Osteocyte (in vitro differentiated cells): ENCODE measurements around the gene SMAD7.

DNA sequence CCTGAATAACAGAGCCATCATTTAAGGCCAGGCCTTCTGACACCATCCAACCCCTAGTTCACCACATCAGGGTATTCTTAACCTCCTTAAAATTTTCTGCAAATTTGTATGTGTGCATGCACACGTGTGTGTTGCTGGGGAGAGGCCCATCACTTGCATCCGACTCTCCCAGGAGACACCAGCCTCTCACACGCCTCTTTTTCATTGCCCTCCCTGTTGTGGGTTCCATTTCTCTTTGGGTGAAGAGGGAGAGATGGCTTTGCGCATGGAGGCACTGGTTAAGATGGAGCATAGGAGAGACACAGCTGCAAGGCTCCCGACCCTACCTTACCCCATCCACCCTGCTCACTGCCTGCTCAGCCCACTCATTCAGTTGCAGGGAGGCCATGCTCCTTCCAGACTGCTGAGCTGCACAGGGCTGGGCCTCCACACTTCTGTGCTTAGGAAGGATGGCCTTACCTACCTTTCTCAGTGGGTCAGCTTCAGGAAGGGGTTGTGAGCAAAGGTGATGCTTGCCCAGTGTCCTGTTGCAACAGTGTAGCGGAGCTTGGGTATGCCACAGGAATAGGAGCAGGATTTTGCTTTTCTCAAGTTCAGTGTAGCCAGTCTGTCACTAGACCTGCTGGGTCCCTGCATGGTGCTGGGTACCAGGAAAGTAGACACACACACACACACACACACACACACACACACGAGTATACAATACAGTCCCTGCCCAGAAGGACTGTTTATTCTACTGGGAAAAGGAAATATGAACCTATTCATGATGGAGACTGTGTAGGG lies 127.8 kb downstream of the CTIF start:
- PRO-cap: no peak

DNA sequence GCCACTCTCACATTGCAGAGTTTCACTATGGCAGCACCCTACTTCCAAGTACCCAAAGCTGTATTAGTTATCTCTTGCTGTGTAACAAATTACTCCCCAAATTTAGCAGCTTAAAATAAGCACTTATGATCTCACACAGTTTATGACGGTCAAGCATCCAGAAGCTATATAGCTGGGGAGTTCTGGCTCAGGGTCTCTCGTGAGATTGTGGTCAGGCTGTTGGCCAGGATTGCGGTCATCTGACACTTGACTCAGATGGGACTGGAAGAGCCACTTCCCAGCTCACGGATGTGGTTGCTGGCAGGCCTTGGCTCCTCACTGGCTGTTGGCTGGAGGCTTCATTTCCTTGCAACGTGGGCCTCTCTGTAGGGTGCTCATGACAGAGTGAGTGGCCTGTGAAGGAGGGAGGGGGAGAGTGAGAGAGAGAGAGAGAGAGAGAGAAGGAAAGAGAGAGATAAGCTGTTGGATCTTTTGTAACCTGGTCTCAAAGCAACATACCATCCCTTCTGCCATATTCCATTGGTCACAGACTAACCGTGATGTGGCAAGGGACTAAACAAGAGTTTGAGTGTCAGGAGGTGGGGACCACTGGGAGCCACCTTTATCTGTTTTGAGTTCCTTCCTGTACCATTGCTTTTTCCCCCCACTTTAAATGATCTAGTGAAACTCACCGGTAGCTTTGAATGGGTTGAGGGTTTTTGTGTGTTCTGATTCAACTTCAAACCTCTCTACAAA lies 189.7 kb downstream of the CTIF start:
- PRO-cap: no peak

DNA sequence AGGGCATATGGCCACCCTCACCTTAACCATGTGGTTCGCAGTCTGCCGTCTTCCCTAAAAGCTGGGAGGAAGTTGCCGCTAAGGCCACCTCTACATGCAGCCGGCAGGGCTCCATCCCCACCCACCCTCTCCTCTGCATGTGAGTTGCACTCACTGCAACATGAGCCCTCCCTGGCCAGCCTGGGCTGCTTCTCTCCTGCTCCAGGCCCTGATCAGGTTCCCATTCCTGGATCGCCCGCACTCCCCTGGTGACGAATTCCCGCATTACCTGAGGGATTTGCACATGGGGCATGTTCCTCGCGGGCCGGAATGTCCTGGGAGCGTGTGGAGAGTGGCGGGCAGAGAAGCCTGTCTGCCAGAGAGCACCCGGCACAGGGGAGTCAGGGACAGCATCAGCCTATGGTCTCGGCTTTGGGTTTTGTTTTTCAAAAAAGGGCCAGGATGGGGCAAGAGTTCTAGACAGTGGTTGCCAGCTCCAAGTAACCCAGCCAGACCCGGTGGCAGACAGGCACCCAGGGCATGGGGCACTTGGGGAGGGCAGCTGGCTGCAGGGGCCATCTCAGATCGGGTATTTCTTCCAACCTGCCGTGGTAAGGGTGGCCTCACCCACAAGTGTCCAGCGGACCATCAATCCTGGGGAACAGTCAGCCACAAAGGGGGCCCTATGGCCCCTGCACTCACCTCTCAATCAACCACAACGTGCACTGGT lies 187.8 kb downstream of the SMAD7 start:
- PRO-cap: no peak

DNA sequence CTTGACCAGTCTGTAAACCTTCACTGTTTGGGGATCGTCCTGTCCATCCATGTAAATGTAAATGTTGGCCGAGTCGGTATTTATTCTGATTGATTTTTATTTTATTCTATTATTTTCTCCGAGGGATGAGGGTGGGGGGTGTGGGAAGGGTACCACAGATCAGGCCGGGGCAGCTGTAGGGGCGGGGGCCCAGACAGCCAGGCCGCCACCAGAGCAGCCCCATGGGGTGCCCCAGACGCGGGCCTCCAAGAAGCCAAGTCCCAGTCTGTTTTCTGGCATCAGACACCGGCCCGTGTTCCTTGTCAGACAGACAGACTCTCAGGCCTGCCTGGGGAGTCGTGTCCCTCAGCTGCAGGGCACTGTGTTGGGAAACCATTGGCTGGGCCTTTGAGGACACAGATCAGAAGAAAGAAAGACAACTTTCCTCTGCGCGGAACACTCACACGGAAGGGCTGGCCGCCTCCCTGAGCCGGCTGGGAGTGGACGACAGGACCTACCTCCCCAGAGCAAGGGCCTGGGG lies 88.1 kb downstream of the SMAD7 start:
- PRO-cap: no peak

GRCh38 chr18:48879777-48880062 lies 71.0 kb downstream of the SMAD7 start:
- PRO-cap: no peak

GRCh38 chr18:48920838-48921596 lies 29.7 kb downstream of the SMAD7 start:
- PRO-cap: no peak

GRCh38 chr18:48922519-48923322 lies 28.0 kb downstream of the SMAD7 start:
- PRO-cap: no peak

- PRO-cap: no peak
These were observed 18.3 kb downstream of the SMAD7 start for GRCh38 chr18:48932495-48932755.

GRCh38 chr18:48947007-48947435 lies 3.7 kb downstream of the SMAD7 start:
- PRO-cap: no peak

DNA sequence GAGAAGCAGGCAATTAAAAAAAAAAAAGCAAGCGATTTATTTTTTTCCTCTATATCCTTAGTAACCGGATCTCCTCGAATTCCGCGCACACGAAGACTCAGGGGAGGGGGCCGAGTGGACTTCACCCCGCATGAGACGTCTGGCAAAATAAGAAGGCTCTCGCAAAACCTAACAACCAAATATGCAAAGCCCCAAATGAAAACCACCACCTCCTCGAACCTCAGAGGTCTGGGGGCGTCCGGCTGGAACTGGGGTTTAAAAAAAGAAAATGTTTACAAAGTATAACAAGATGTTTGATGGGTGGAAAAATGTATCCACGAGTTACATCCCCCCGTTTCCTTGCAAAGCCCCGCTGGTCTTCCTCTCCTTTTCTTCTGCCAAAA lies at the start of gene SMAD7:
TSS of gene SMAD7 (minus strand) at position 14 of the 383 bp plus-strand sequence.
- PRO-cap: no peak

DNA sequence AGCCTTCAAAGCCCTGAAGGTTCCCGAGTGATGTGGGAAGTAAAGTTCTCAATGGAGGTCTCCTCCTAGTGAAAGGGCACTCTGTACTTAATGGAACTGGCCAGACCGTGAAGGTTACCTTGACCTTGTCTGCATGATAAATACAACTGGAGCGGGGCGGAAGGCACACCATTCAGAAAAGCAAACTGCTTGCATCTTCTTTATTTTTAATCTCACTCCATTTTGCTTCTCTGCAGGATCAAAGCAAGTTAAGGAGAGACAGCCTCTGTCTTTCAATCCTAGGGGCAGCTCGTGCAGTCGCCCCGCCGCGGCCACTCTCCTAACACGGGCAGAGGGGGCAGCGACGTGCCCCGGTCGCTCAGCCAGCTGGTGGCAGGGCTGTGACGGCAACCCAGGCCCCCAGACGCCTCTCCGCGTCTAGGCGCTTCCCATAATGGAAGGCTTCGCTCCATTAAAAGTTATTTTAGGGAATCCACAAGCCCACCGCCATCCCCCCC lies 24.0 kb upstream of the SMAD7 start:
- PRO-cap: no peak

- PRO-cap: no peak
These were observed 42.0 kb upstream of the SMAD7 start for GRCh38 chr18:48992636-48993309.

- PRO-cap: no peak
These were observed 218.2 kb upstream of the SMAD7 start for GRCh38 chr18:49168996-49169318.

- PRO-cap: no peak
These were observed 222.7 kb downstream of the DYM start for GRCh38 chr18:49237626-49238353.

DNA sequence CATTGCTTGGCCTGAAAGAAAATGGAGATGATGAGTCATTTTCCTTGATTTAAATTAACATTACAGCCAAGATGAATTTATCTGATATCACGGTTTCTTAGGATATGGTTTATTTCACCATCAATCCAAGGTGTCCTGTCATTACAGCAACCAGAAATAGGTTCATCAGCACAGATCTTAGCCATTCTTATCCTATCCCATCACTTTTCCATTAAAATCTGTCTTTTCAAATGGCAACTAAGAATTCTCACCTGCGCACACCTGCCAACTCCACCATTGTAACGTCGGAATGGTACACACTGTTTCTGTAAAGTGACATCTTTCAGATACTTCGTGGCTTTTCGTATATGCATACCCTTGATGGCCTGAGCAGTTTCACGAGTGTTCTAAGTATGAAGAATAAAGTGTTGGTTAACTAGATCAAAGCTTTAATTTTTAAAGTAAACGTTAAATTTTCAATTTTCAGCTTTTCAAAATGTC lies 1.7 kb downstream of the RPL17 start:
- PRO-cap: no peak

DNA sequence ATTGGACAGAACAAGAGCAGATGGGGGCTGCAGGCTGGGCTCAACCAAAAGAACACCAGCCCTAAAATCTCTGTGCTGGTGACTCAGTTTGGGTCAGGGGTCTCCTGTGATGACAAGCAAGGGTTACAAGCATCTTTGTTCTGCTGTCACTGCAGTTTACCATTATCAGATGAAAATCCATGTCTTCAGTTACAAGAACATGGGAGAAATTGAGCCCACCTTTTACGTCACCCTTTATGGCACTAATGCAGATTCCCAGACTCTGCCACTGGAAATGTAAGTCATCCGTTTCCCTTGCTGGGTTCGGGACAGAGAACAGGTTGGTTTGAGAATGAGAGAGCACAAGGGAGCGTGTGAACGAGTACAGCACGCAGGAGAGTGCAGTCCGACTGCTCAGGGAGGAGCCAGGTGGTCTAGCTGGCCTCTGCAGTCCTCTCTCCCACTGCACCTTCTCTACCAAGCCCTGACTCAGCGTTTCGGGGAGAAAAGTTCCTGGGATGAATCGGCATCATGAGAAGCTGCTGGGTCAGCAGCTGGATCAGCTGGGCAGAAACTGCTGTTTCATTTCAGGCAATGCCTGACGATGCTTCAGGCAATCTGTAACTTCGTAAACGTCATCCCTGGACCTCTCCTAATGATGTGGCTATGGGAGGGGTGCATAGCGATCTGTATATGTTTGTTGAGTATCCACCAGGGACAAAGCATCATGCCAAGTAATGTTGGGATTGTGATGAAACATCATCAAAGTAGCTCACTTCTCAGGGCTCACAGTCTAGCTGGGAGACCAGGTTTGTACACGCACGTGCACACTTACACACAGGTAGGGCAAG lies 20.6 kb downstream of the LIPG start:
- PRO-cap: no peak

DNA sequence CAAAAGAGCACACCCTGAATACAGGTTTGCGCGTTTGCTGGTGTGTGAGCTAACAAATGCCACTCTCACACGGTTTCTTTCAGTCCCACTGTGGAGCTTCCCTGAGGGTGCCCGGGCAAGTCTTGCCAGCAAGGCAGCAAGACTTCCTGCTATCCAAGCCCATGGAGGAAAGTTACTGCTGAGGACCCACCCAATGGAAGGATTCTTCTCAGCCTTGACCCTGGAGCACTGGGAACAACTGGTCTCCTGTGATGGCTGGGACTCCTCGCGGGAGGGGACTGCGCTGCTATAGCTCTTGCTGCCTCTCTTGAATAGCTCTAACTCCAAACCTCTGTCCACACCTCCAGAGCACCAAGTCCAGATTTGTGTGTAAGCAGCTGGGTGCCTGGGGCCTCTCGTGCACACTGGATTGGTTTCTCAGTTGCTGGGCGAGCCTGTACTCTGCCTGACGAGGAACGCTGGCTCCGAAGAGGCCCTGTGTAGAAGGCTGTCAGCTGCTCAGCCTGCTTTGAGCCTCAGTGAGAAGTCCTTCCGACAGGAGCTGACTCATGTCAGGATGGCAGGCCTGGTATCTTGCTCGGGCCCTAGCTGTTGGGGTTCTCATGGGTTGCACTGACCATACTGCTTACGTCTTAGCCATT lies 28.7 kb downstream of the LIPG start:
- PRO-cap: no peak

DNA sequence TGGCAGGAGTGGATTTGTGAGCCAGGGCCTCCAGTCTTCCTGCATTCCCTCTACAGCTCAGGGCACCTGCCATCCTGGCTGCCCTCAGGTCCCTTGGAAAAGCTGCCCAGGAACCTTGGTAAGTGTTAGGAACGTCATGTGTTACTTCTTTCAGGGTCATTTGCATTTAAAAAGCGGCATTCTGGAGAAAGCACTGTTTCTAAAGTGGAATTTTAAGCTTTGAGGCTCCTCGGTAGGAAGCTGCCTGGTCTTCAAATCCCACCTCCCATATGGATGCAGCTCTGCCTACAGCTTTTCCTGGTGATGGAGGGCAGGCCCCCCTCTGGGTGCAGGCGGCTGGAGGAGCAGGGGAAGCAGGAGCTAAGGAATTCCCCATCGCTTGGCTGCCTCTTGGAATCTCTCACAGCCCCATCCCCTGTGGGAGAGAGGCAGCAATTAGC lies 51.1 kb downstream of the LIPG start:
- PRO-cap: no peak

- PRO-cap: no peak
These were observed 50.7 kb upstream of the ACAA2 start for GRCh38 chr18:49863994-49864502.

DNA sequence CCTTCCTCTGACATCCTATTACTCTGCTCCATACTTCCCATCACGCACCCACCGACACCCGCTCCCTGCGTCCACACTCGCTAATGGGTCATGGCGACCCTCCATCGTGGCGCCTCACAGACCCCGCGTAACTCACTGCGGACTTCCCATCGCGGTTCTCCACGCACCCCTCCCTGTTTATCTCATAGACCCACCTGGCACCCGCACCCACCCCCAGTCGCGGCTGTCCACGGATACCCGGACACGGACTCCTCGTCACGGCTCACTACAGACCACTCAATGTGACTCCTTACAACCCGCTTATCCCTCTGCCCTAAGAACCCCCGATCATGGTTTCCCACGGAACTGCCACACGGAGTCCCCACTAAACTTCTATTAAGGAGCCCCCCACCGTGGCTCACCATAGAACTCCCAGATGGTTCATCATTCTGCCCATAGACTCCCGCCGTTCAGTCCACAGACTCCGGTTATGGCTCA lies 432 bp downstream of the CXXC1 start:
- PRO-cap: no peak